ENCODE measurements around a stretch of chr6.

DNA sequence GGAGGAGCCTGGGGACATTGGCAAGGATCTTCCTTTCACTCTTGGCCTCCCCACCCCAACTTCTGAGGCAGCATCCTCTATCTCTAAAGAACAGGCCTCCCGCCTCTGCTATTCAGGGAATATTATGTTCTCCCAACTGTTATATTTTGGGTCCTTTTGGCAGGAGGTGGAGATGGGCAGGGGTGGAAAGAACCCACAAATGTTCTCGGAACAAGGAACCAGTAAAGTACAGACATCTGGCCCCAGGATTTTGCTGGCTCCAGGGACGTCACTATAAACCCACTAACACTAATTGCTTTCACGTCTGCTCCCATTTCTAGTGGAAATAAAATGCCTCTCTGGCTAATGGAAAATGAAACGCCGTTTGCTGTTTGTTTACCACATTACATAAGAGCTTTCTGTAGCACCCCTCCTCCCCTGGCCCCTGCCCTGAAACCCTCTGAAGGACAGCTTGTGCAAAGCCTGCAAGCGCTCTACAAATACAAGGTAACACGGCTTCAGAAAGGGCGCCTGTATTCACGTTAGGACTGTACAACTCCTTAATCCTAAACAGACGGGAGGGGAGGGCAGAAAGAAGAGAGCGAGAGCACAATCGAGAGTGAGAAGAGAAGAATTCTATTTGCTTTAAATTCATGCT is 77.7 kb upstream of the TBC1D7 start:
- PRO-cap = no peak
- RAMPAGE, long total RNA = no peak

DNA sequence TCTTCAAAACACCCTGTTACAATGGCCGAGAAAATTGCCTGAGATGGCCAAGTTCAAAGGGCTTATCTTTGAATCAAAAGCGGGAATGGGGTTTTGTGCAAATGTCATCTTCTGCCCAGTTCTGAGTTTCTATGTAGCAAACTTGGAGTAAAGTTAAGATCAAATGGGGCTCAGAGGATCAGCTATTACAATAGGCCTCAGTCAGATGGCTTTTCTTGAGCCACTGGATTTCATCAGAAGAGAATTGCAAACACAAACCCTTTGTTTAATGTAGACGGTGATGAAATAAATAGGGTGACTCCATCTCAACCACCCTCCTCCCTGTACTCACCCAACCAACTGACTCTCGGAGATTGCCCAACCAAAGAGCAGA is 79.2 kb upstream of the TBC1D7 start:
- PRO-cap = no peak
- RAMPAGE, long total RNA = no peak

- PRO-cap = no peak
- RAMPAGE, long total RNA = start-site peak on the minus strand at chr6:13407948-13408410, 12 reads
Observed at GRCh38 chr6:13407952-13408378, 79.4 kb downstream of the GFOD1 start.

DNA sequence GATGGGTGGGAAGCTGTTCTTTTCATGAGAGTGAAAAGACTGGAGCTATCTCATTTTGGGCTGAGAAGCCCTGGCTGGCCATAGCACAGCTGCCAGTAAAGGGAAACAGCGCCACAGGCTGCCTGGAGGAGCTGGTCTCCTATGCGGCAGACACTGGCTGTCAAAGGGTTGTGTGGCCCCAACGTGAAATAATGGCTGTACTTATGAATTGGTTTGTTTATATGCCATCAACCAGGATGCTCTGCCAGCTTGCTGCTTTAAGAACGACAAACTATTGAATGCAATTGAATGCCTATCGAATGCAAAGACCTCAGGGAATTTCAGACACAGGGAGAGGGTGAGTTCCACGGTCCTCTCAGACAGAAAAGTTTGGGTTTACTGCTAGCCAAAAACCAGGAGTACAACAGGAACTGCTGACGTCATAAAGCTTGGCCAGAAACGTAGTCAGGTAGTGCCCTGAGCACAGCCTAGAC is 58.2 kb downstream of the GFOD1 start:
- PRO-cap = no peak
- RAMPAGE, long total RNA = no peak

- PRO-cap = no peak
- RAMPAGE, long total RNA = no peak
Observed at GRCh38 chr6:13457407-13458135, 29.8 kb downstream of the GFOD1 start.

DNA sequence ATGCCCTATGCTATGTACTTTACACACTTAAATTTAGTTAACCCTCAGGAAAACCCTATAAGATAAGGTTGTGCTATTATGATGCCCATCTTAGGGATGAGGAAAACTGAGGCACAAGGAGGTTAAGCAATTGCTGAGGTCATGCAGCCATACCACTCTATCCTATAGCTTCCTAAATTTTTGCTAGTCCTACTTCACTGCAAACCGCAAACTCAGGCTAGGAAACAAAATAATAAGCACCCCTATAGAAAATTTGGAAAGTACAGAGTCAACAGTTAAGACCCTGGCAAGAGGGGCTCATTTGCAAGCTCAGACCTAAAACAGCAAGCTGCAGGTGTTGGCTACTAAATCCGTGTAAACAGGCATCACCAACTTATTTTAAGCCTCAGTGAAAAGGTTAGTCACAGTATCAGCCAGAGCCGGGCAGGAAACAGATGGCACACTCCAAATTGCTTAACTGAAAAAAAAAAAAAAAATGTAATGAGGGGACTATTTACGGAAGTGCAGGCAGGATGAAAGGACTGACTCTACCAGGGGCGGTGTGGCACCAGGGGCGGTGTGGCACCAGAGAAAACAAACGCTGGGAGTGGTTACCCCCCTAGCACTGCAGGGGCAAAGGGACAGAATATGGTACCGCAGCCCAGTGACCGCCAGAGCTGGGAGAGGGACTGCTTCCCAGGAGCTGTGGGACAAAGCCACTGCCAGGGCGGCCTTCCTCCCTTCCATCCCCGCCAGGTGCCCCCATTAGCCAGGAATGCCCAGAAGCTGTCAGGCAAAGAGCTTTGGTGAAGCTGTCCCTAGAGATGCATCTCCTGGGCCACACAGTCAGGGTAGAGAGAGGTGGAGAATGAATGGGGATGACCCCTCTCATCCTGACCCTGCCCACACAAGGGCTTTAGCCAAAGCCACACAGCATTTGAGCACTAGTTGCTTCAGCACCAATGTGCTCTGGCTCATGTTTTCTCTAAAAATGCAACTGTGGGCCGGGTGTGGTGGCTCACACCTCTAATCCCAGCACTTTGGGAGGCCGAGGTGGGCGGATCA is 39.4 kb upstream of the GFOD1 start:
- PRO-cap = no peak
- RAMPAGE, long total RNA = no peak

DNA sequence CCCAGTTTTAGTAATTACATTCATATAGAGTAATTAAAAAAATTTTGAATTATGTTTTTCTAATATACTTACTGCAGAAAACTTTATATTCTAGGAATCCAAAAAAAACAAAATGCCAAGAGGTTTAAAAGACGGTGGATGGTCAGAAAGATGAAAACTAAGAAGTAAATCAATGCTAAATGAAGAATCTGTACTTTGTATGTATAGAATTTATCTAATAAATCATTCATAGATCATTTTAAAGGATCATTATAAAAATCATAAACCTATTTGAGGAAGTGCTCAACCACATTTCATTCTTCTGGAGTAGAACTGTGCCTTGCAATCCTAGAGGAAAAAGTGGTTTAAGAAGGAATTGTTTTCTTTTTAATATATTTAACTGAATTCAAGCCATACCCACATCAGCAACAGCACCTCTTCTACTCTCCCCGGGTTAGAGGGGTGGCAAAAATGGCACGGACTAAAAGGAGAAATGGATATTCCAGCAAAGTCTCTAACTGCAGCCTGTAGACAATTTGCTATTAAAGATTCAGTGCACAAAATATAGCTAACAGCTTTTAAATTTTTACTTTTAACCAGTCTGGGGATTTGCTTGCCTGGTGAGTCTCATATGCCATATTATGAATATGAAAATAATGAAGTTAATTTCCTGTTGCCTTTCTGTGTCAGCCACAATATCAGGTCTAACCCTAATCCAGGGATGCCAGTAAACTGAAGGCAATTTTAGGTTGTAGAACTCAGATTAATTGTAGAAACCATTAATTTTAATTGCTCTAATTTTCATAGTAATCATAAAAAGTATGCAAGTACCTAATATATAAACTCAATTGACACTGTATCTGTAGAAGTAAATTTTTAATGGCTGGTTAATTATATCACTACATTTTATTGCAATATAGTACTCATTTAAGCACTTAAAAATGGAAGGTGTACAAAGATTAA is 5.8 kb downstream of the NOL7 start:
- PRO-cap = no peak
- RAMPAGE, long total RNA = no peak

GRCh38 chr6:13687020-13687697 is 24.5 kb downstream of the RANBP9 start:
- PRO-cap = no peak
- RAMPAGE, long total RNA = start-site peak on the minus strand at chr6:13687412-13687444, 15 reads

- PRO-cap = no peak
- RAMPAGE, long total RNA = no peak
Observed at GRCh38 chr6:13695238-13695945, 16.2 kb downstream of the RANBP9 start.

DNA sequence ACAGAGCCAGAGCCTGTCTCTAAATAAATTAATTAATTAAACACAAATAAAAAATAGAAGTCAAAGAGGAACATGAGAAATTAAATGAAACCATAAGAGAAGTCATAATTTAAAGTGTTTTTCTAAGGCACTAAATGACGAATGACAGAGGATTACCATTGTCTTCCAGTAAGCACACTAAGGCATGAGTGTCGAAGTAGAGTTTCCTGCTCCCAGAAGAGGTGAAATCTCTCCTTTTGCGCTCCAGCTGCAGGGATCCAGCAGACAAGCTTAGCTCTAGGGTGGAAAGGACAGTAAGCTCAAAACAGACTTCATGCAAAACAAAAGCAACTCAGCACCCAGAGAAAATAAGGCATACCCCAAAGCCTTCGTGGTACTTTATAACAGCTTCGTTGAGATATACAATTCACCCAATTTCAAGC is 7.6 kb downstream of the MCUR1 start:
- PRO-cap = no peak
- RAMPAGE, long total RNA = start-site peak on the minus strand centred at position 211 of the sequence, 8 bp wide, 21 reads

DNA sequence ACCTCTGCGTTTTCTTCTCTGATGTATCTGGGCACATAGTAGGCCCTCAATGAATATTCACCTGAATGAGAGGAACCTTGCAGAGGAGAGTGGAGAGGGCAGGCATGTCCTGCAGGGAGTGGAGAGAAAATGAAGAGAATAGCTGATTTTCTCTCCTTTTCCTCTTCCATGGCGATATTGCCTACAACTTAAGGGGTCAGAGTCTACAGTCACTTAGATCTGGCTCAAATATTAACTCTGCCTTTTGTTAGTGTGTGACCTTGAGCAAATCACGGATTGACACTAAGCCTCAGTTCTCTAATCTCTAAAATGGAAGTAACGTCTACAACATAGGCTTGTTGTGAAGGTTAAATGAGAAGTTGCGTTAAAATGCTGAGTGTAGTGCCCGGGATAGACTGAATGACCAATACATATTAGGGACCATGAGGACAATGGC is 14.7 kb downstream of the CD83 start:
- PRO-cap = no peak
- RAMPAGE, long total RNA = no peak

DNA sequence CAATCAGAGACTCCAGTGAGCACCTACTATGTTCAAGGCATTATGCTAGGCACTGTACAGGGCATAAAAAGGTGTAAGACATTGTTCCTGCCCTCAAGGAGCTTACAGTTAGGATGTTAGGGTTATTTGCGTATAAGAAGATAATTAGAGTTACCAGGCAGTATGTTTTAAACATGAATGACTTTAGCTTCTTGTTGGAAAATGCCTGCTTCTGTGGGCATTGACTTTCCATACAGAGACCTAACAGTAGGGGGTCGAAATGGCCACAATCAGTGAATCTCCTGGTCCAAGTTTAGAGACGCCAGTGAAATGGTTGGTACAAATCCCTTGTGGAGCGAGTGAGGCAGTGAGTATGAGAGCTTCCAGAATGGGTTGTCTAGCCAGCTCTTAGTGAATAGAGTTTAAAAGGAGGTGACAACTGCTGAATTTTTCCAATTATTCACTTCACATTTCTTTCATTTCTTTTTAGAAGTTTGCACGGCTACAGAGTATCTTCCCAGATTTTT is 17.1 kb downstream of the CD83 start:
- PRO-cap = no peak
- RAMPAGE, long total RNA = no peak

DNA sequence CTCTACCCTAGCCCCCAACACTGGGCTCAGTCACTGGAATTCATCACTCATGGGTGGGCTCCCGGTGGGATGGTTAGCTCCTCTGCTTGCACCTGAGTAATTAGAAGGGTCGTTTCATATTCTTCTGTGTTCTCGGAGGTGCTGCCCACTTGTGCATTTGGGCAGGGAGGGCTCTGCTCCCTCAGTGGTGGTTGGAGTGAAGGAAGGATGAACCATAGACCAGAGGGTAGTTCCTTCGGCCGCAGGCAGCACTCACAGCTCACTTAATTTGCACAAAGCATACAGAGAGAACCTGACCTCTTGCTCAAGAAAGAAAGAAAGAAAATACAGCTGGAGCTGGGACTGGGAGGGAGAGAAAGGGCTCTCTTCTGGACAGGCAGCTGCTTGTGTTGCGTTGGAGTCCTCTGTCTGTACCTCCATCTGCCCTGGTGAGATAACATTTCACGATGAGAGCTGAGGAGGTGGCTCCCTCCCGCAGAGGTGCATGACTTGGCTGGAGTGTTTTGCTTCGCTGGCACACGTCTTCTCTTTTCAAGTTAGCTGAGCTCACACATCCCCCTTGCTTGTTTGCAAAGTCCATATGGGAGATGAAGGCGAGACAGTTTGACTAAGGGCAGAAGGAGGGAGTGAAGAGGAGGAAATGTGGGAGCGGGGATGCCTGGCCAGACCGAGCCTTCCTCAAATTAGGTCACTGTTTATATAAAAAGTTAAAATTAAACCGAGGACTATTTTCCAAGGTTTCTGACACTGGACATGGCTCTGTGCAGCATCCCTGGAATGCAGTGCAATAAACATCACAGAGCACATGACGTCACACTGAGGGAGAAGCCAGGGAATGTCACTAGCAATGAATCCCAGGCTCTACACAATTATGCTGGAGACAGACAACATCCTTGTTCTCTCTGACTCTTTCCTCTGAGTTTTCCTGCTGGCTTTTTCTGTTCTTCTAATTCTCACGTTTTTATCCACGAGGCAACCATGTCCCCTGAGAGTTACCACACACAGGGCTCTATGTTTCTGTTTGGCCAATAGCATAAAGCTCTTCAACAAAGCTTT is 359.4 kb downstream of the CD83 start:
- PRO-cap = unidirectional peak, plus-strand start at position 866 of the sequence
- RAMPAGE, long total RNA = no peak

- PRO-cap = no peak
- RAMPAGE, long total RNA = no peak
Observed at GRCh38 chr6:14722749-14723287, 523.1 kb upstream of the JARID2 start.

GRCh38 chr6:14784615-14785419 is 461.1 kb upstream of the JARID2 start:
- PRO-cap = no peak
- RAMPAGE, long total RNA = no peak

DNA sequence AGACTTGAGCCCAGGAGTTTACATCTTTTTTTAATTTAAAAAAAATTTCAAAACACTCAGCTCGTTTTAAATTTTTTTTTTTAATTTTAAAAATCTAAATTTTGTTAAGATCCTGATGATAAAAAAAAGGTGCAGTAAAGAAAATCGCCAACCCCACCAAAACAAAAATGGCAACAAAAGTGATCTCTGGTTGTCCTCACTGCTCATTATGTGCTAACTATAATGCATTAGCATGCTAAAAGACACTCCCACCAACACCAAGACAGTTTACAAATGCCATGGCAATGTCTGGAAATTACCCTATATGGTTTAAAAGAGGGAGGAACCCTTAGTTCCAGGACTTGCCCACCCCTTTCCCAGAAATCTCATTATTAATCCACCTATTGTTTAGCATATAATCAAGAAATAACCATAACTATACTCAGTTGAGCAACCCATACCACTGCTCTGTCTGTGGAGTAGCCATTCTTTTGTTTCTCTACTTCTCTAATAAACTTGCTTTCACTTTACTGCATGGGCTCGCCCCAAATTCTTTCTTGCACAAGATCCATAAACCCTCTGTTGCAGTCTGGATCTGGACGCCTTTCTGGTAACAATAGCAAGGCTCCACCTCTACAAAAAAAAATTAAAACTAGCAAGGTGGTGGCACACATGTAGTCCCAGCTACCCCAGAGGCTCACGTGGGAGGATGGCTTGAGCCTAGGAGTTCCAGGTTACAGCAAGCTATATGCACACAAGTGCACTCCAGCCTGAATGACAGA is 278.9 kb upstream of the JARID2 start:
- PRO-cap = no peak
- RAMPAGE, long total RNA = no peak

- PRO-cap = no peak
- RAMPAGE, long total RNA = no peak
Observed at GRCh38 chr6:15017238-15017816, 228.5 kb upstream of the JARID2 start.

GRCh38 chr6:15244622-15245262 is 1.1 kb upstream of the JARID2 start:
- PRO-cap = unidirectional peak, plus-strand start at chr6:15244941; unidirectional peak, plus-strand start at chr6:15244982
- RAMPAGE, long total RNA = no peak

DNA sequence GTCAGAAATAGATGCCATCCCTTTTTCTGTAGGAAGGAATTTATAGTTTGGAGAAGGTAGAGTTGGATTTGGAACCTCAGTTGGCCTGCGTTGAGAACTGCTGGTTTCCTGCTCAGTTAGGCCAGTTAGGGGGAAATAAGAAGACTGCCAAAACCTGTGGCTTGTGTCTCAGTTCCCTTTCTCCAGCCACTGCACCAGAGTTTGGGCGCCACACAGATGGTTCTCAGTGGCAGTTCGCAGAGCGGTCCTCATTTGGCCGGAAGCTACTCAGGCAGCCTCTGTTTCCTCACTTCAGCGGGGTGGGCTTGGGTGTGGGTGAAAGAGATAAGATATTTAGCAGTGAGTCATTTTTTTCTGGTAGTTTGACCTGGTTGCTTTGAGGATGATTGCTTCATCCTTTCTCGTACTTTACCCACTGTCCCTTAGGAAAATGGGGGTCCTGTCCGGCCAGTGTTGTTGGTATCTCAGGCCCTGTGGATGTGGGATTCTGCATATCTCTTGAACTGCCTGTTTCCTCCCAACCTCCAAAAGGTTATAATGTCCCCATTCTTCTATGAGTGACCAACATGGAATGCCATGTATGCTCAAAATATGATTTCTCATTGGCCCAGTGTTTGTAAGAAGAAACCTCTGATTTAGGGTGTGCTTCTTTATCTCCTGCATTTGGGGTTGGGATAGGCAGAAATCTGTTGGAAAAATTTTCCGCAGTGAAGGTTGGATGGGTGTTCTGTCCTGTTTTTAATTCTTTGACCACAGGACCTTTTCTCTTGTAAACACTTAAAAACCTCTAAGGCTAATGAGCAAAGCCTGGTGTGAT is 53.8 kb downstream of the JARID2 start:
- PRO-cap = no peak
- RAMPAGE, long total RNA = start-site peak on the plus strand centred at position 611 of the sequence, 57 bp wide, 6 reads

GRCh38 chr6:15322039-15322723 is 76.3 kb downstream of the JARID2 start:
- PRO-cap = no peak
- RAMPAGE, long total RNA = no peak